Neutrophil (primary cell): ENCODE measurements around a stretch of chr6.

DNA sequence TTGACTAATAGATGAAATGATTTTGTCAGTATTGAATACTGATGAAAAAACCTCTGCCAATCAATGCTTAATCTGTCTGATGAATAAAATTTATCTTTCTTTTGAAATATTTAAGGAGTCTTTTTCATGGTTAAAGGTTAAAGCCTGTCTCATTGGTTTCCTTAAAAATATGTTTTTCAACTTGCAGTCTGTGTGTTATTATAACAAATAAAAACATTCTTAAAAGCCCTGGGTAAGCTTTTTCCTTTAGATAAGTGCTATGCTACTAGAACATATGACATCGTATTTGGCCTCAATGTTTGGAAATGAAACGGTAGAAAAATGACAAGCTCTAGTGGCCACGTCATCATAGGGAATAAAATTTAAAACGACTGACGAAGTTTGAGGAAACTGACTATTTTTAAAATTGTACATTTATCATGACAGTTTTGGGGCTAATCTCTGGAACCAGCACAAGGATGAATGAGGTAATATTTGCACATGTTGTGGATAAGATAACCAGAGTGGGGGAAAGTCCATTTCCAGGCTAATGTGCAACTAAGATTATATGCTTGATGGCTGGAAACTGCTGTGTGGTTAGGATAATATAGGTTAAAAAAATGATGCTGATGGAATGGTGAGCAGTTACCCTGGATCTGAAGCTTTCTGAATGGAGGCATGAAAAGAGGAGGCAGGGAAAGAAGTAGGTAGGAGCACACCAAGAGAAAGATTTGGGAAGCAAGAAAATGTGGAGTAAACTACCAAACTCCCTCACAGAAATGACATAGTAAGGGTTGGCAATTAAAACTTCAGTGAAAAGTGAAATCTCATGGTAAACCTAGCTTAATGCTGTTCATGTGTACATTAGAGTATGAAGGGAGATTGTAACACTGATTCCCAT, 42.5 kb upstream of the CEP162 start:
- PRO-cap: no peak

DNA sequence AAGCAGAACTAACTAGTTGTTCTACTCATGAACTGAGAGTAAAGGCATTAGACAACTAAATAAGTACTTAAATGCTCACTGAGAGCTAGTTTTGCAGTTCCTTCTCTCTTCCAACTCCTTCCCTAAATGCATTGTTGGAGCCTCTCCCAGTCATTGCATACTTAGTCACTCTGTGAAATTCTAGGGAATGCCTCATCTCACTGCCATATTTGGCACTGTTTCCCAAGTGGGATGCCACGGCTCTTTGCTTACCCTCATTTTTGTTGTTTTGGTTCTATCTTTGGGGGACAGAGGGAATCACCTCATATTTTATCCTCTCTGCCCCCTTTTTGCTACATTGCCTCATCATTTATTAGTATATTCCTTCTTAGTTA, 183.9 kb upstream of the CEP162 start:
- PRO-cap: no peak

DNA sequence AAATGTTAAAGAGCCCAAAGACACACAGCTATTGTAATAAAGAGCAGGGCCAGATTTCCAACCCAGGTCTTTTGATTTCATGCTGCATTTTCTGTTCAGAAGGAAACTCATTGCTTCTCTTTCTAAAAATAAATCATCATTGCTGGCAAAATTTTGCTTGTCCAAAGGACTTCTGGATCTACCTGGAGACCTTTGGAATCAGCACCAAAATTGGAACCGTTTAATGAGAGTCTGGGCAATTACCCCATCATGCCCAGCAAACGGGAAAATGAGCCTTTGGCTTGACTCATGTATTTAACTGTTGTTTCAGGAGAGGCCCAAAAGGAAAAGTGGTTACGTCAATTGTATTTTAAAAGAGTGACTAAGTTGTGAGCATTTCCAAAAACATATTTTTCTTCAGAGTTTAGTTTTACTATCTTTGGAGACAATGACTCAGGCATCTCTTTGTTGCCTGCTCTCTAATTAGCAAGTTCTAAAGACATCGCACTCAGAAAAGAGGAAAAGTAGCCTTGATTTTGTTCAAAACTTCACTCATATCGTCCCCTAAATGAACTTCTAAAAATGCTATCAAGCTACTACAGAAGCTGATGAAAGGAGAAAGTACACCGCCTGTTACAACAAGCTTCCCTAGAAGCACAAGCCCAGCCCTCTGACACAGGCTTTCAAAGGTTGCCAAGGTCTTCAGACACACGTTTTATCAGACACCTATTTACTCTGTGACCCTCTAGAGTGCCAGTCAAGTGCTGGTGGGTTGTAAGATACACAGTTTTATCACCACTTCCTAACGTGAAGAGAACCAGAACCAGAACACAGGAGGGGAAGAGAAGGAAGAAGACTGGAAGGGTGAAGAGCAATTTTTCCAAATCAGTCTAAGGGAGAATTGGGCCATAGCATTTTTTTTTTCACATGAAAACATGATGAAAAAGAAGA, 146.2 kb downstream of the TBX18 start:
- PRO-cap: no peak

DNA sequence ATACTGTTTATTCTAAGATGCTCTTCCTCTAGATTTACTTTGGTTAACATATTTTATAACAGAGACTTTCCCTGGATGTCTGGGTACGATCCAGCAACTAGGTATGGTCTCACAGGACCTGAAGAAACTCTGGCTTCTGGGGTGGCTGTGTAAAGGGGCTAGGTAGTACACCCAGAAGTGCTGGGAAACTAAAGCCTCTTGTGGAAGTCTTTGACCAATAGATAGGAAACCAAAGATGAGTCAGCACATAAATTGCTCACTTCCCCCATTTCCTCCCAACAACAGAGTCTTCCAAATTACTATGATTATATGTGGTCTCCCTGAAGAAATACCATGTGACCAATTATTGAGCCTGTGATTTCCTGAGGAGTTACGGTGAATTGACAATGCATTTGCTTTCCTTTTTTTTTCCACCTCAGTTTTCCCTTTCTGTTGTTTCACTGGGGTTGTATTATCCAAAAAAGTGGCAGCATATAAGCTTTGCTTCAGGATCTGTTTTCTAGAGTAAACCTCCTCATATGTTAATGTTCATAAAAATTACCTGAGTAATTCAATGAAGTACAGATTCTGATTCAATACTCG, 26.9 kb upstream of the TBX18 start:
- PRO-cap: no peak

GRCh38 chr6:85453380-85453896, 3.6 kb downstream of the NT5E start:
- PRO-cap: no peak

DNA sequence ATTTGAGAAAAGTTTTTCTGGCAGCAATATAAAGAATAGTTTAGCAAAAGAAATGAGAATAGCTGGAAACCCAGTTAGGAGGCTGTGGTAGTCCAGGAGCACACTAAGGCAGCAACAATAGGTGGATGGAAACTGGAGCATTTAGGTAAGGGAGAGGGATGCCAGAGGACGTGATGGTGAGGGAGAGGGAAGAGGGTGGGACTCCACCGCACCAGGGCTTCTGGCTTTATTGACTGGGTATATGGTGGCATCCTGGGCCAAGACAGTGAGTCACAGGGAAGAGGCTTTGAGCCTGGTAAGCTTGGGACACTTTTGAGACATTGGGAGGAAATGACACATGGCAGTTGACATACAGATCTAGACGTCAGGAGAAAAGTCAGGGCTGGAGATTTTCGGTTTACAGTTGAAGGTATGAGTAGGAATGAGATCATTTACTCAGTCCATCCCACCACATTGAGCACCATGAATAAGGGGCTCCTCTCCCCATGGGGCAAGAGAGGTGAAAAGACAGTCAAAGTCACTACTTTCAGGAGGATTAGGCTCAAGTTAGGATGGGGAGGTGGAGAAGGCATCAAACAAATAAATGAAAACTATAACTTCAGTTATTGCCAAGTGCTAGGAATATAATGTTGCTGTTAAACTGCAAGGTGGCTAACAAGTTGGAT, 14.9 kb downstream of the NT5E start:
- PRO-cap: no peak

DNA sequence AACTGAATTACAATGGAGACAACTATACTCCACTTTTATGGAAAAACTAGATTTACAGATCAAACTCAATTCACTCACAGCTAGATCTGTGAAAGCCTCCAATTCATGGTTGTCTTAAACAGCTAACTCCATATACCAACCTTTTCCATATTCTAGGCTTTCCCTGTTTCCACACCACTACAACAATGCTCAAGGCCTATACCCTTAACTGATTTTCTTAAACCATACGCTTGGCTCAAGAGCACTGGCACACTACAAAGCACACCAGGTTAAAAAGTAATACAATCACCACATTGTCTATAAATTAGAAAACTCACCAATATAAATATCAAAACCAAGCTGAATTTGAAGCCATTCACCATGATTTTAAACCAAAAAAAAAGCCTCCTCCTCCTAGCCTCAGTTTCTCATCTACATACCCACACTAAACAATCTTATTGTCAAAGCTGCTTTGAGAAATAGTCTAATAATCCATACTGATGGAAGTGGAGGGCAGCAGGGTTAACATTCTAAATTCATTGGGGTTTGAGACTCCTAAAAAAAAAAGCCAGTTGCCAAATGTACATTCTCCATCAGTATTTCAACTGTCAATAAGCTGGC, 3.3 kb downstream of the SYNCRIP start:
- PRO-cap: no peak

DNA sequence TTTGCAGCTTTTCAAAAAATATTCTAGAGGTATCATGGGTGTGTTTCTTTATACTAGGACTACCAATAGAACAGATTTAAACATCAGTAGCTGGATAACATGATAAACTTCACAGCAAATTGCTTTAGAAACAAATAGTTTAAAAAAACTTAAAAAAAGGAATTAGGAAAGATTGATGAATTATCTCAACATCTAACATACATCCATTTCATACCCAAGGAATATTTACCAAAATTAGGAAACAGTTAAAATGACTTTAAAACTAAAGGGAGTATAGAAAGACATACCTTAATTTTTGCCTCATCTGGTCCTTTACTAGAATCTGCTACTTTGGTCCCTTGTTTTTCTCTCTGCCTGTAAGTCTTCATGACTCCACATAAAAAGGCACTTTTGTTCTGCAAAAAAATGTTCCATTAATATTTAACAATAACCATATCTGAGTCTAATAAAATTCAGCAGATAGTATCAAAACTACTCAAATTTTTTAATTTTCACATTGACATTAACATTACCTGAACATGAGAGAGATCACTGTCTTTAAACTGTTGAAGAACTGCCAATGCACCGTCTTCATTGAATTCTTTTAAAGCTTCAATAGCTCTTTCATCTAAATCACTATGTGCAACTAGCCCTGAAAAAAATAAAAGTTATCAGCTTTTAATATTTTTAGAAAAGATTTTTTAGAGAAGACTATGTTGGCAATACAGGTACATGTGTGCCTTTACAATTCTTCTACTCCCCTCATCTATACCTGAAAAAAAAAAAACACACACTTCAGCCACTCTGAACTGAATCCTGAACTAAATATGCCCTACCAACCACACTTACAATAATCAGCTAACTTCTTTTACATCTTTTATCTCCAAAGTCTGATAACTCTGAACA, 2.5 kb downstream of the SYNCRIP start:
- PRO-cap: no peak

- PRO-cap: no peak
These were observed 2.6 kb upstream of the SYNCRIP start for GRCh38 chr6:85645197-85645693.

DNA sequence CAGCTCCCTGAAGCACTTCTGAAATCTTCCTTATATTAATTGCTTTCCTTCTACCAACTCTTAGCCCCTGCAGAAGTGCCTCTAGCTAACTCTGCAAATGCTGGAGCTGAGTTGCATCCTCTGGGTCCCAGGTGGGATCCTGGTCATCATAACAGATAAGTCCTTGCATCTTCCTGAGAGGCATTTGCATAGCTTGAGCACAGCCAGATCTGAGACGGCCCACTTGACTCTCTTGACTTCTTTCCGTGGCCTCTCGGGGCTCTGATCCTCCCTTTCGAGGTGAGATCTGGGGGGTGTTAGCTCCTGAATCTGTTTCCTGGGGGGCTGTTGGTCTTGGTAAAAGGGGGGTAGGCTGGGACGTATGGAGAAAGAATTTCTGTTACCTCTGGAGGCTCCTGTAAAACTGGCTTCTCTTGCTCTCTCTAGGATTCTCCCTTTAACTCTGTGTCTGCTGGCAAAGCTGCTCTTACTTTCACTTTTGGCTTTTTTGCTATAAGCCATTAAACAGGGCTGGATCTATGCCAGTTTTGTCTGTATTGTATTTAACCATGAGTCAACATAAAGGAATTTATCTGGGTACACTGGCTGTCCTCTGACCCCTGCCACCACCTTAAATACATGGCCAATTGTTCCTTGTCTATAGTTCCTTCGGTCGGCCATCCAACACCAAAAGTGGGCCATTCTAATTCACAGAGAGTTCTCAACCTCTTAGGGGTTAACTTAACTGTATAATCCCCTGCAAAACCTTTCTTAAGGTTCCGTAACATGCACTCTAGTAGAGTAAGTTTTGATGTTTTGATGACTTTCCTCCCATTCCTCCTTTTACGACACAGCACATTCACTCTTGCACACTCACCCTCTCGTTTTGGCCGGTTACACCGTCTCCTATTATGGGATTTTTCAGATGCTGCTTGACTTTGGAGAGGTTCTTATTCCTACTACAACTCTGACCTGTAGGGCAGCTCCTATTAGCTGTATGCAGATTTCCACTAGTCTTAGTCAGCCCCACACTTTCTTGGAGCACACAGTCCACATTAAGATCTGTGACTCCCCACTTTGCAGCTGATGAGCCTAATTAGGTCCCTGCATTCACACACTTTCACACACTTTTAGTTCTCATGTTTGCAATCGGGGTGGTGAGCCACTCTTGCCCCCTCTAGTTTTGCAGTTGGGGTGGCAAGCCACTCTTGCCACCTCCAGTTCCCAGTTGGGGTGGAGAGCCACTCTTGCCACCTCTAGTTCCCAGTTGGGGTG, 223.4 kb upstream of the SYNCRIP start:
- PRO-cap: no peak

- PRO-cap: no peak
These were observed 362.2 kb upstream of the SYNCRIP start for GRCh38 chr6:86005015-86005214.

DNA sequence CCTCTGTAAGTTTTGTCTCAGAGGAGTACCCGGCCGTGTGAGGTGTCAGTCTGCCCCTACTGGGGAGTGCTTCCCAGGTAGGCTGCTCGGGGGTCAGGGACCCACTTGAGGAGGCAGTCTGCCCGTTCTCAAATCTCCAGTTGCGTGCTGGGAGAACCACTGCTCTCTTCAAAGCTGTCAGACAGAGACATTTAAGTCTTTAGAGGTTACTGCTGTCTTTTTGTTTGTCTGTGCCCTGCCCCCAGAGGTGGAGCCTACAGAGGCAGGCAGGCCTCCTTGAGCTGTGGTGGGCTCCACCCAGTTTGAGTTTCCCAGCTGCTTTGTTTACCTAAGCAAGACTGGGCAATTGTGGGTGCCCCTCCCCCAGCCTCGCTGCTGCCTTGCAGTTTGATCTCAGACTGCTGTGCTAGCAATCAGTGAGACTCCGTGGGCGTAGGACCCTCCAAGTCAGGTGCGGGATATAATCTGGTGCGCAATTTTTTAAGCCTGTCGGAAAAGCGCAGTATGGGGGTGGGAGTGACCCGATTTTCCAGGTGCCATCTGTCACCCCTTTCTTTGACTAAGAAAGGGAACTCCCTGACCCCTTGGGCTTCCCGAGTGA, 414.6 kb upstream of the SYNCRIP start:
- PRO-cap: no peak

DNA sequence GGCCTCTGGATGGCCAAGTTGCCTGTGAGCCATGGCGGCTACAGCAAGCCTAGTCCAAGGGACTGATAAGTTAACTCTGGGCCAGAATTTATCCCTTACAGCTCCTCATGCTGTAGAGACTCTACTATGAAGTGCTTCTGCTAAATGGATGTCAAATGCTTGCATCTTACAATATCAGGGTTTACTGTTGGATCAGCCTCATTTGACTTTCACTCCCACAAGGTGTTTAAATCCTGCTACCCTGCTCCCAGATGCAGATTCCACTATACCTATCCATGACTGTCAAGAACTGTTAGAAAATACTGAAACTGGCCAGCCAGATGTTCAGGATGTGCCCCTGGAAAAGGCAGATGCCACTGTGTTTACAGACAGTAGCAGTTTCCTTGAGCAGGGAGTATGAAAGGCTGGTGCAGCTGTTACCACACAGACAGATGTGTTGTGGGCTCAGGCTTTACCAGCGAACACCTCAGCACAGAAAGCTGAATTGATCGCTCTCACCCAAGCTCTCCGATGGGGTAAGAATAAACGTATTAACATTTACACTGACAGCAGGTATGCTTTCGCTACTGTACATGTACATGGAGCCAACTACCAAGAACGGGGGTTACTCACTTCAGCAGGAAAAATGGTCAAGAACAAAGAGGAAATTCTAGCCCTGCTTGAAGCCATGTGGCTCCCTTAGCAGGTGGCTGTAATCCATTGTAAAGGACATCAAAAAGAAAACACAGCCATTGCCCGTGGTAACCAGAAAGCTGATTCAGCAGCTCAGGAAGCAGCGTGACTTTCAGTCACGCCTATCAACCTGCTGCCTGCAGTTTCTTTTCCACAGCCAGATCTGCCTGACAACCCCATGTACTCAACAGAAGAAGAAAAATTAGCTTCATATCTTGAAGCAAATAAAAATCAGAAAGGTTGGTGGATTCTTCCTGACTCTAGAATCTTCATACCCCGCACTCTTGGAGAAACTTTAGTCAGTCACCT, 459.8 kb upstream of the HTR1E start:
- PRO-cap: no peak

GRCh38 chr6:87182128-87182878, 26.9 kb downstream of the ZNF292 start:
- PRO-cap: no peak

DNA sequence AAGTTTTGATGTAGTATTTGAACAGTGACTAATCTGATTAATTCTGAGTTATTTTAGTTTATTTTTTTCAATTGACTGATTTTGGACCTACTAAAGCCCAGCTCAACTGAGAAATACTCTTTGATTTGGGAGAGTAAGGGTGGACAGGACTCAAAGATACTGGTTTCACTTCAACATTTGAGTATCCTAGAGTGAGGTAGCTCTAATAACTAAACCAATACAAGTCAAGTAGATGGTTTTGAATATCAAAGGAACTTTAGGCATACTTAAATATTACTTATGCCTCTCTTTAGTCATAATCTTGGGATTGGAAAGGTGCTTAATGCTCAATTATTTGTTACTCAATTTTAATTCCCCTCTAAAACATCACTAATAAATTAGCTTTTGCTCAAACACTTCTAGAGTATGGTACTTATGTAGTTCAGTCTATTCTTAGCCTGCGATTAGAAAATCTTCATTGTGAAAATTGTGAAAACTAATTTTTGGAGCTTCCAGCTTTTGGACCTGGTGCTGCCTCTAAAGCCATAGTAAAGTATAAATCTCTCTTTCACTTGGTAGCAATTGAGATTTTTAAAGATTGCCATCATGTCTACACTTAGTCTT, 65.8 kb downstream of the ZNF292 start:
- PRO-cap: no peak

DNA sequence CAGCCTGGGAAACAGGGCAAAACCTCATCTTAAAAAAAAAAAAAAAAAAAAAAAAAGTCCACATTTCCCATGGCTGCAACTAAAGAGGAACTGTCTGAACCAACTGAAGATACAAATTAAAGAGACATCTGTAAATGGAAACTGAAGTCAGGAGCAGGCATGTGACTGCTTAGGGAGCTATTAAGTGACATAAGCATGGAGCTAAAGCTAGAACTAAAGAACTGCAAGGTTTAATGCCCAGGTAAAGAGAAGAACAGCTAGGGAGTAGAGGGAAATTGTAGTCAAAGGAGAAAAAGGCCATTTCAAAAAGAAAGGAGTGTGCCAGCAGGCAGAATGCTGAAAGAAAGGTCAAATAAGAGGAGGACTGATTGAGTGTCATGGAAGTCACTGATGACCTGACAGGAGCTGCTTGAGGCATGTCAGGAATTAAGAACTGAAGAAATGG, 10.6 kb downstream of the AKIRIN2 start:
- PRO-cap: no peak

- PRO-cap: bidirectional peak, plus-strand start at chr6:87702501, minus-strand start at chr6:87702233
These were observed 233 bp upstream of the AKIRIN2 start for GRCh38 chr6:87702342-87702590.

DNA sequence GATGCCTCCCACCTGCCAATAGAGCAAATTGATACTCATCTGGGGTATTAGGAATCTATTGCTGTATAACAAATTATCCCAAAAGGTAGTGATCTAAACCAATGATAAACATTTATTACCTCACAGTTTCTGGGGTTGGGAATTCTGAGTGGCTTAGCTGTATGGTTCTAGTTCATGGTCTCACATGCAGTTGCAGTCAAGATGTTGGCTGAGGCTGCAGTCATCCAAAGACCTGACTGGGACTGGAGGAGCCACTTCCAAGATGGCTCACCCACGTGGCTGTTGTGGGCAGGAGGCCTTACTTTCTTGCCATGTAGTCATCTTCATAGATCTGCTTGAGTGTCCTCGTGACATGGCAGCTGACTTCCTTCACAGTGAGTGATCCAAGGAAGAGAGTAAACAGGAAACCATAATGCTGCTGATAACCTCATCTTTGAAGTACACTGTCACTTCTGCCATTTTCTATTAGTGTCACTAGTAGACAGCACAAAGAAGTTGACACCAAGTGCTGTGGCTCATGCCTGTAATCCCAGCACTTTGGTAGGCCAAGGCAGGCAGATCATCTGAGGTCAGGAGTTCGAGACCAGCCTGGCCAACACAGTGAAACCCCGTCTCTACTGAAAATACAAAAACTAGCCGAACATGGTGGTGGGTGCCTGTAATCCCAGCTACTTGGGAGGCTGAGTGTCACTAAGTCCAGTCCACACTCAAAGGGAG, 40.1 kb upstream of the AKIRIN2 start:
- PRO-cap: no peak

GRCh38 chr6:87914894-87915481, 132.7 kb upstream of the SPACA1 start:
- PRO-cap: no peak

DNA sequence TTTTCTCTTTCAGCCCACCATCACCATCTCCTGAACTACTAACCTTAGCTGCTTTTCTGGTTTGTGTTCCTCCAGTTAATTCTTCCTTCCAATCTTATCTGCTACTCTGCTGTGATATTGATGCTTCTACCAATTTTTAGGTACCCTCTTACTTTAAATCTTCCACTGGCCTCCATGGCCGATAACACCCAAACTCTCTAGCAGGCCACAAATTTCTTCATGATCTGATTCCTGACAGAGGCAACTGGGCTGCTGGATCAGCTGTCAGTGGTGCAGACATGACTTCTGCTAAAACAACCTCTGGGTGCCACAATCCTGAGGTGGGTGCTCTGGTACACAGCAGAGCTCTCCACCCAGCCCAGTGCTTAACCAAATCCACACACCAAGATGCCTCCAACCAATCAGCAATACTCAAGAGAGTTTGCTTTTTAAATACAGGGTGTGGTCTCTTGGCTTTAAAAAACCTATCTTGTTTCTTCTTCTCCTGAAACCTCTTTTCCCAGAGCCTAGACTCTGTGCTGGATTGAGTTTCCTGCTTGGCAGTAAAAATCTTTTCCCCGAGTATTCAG, 126.7 kb upstream of the SPACA1 start:
- PRO-cap: no peak